ENCODE measurements around a stretch of chr4.

DNA sequence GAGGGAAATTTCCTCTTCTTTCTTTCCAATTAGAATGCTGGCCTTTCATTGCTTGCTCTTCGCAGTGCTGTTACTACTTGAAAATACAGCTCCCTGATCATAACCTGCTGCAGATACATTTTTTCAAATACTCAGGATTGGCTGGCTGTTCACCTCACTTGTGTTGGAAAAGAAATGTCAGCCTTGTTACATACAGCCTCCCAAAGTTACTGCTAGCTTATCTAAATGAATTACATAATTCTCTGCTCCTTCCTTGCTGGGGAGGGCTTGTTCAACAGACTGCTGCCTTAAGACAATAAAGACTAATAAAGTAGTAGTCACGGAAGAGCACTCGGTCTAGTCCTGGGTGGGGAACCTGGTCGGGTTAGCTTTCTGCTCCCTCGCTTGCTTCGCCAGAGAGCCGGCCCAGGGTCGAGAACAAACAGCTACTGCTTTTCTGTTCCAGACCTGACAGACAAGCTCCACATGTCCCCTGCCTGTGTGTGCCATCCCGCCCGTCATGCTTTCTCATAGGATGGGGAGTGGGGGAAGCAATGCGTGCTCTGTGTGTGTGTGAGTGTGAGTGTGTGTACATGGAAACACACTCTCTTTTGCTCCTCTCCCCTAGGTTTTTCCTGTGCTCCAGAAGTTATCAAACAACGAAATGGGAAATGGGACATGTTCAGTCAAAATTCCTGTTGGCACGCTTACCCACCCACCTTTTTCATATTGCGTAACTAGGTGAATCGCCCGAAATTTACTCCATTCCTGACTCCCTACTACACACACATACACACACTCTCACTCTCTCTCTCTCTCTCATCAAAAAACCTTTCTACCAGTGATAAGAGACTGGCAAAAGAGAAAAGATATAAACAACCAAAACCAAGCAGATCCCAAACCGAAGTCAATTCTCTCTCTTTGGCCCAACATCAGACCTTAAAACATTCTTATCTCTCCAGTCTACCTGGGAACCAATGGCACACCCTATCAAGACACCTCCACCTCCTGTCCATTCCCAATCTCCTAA, 1.4 kb downstream of the NPY1R start:
- PRO-cap, 2 experiments = no peak in any of the 2 experiments

- PRO-cap, 2 experiments = no peak in any of the 2 experiments
These were observed 48.8 kb downstream of the TMA16 start for GRCh38 chr4:163543208-163543687.

DNA sequence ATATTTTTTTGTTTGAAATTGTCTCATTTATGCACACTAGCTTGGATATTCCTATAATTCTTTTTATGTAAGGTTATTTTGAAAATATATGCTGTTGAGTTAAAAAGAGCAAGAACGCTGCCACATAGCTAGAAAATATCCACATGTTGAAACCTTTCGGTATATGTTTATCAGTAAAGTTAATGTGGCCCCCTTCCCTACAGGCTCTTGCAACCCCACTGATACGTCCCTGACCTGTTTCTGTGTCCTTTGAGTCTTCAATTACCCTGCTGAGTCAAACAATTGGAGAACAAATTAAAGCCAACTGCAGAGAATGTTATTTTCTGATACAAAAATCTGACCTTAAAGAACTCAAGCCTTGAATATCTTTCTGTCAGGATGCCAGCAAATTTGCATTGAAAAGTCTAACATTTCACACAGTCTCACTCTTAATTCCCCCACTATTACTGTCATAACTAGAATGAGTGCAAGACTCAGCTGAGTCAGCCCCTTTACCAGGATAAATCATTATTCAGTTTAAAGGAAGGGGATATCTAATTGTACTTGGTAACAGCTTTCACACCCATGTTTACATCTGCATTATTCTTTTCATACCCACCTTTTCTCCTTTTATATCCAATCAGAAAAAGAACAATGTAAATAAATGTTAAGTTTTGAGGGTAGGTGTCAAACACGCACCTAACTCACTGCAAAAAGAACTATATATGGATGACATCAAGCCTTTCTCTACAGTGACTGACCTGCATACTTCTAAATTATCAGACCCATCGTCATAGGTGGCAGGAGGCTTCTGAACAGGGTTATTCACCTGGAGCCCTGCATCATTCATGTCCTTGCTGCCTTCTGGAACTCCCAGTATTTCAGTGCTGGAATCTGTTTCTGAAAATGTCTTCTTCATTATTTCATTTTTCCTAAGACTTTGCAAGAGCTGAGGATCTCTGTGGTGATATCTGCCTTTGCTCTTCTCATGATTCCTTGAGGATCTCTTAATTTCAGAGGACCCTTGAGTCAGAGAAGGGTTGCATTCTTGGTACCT, 117.4 kb downstream of the TMA16 start:
- PRO-cap, 2 experiments = no peak in any of the 2 experiments

DNA sequence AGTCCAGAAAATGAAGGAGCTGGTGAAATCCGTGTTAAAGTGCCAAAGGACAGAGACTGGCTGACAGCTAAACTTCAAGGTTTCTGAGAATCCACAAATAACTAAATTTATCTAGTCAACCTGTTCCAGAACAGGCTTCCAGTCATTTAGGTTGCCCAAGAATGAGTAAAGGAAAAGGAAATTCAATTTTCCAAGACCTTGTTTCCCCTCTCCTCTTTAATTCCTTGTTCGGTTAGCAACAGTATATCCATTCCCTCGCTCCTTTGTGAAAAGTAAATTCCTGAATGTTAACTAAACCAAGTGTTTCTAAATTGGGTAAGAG, 1.0 kb downstream of the MSMO1 start:
- PRO-cap, 2 experiments = no peak in any of the 2 experiments

- PRO-cap, 2 experiments = no peak in any of the 2 experiments
These were observed 105.4 kb downstream of the CPE start for GRCh38 chr4:165484148-165484665.

DNA sequence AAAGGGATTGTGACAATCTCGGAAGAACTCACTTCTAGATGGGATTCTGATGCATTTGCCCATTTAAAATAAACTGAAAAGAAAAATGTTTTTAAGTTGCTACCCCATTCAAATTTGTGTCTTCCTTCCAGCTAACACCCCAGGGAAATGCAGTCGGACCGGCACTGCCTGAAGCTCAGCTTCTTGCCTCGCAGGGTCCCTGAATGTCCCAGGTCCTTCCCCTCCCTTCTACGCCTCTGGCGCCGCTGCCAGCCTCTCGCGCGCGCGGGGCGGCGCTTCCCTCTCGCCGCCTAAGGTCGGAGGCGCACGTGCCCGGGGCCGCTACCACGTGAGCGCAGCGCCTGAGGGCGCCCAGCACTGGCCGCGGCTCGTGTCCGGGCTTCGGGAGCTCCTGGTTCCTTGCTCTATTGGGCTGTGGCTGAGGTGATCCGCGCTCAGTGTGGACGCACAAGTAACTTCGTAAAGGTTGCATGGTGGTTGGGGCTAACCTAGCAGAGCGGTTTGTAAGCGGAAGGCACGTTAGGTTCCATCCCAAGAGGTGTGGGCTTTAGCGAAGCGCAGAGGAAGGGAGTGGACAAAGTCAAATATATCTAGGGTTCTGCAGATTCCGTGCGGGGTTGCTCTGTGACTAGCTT, 1.7 kb downstream of the TLL1 start:
- PRO-cap, 2 experiments = peak in 2 of 2 experiments; most common plus-strand start position 321 of the sequence (in 1); most common minus-strand start position 205 of the sequence (in 2)

GRCh38 chr4:168319541-168319961, 999 bp upstream of the DDX60 start:
- PRO-cap, 2 experiments = no peak in any of the 2 experiments

- PRO-cap, 2 experiments = peak in 1 of 2 experiments; most common minus-strand start chr4:168408727 (in 1)
These were observed 71.7 kb downstream of the DDX60L start for GRCh38 chr4:168408616-168409024.

DNA sequence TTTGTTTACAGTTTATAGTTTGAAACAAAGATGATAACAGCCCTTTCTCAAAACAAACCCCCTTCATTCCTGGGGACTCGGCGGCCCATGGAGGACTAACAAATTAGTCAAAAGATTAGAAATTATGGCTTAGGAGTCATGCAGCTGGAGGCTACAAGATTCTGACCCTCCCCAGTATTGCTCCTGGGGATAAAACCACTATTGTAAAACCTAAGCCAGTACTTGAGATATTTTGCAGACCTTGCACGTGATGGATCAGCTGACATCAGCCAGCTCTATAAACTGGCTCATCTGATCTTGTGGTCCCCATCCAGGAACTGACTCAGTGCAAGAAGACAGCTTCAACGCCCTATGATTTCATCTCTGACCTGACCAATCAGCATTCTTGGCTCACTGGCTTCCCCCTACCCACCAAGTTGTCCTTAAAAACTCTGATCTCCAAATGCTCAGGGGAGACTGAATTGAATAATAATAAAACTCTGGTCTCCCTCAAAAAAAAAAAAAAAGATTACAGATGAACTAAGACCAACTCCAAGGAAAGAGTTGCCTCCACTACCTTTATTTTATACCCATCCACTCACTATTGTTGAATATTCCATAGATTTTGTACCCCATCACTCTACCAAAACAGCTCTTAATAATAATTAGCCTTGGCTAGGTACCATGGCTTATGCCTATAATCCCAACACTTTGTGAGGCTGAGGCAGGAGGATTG, 30.2 kb downstream of the DDX60L start:
- PRO-cap, 2 experiments = no peak in any of the 2 experiments

DNA sequence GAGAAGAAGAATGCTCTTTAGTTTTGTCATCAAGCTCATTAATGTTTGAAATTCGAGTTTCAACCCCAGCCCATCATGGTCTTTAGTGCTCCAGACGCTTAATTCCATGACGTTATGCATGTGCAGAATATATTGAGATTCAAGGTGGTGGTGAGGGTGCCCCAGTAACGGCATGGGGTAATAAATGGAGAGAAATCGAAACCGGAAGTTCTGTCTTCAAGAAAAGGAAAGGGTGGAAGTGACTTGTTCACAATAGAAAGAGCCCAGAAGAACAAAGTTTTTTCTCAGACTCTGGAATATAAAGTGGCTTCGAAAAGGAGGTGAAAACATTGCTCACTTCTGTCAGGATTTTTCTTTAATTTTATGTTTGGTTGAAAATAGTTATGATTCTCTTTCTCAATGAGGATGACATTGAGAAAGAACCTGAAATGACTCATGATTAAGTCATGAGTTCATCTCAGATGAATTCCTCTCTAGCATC, 699 bp upstream of the DDX60L start:
- PRO-cap, 2 experiments = peak in 1 of 2 experiments; most common plus-strand start position 287 of the sequence (in 1); most common minus-strand start position 152 of the sequence (in 1)

- PRO-cap, 2 experiments = no peak in any of the 2 experiments
These were observed 108.6 kb downstream of the PALLD start for GRCh38 chr4:168605374-168605913.

- PRO-cap, 2 experiments = no peak in any of the 2 experiments
These were observed 154.8 kb downstream of the PALLD start for GRCh38 chr4:168651345-168652398.

DNA sequence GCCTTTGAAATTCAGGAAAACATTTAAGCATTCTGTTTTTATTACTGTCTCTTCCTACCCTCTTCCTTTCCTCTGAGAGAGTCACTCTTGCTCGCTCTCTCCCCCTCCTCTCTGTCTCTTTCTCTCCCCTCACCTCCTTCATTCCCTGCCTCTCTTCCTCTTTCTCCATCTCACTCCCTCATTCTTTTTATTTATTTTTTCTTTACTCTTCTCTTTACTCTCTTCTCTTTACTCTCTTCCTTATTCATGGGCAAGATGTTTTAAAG, 197.4 kb downstream of the PALLD start:
- PRO-cap, 2 experiments = no peak in any of the 2 experiments

DNA sequence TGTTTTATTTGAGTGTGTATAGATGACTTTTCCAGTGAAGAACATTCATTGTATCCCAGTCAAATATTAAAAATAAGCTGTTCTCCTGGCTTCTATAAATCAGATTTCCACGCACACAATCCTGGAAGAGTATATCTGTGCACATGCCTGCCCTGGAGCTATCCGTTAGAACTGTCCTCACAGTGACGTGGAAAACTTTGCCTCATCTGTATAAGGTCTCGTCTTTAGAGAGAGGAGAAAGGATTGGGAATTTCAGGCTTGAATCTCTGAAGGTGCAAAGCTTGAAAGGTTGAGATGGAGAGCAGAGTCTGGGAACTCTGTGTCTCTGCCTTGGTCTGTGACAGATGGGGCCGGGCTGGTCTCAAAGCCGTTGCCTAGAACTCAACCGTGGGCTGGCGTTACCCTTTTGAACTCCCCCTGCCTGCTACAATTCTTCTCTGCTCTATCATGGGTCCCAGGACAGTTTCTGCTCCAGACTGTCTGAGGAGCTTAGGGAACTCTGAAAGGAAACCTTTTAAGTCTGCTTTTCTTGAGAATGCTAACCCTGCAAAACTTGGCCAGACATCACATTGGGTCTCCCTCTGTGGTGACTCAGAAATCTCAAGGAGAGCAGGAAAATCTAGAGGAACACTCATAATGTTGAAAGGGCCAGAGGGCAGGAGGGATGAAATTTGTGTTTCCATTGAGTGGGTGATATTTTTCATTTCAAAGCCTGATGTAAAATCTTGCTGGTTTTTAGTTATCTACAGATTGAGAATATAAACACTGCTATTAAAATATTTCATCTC, 240.7 kb downstream of the CBR4 start:
- PRO-cap, 2 experiments = no peak in any of the 2 experiments

DNA sequence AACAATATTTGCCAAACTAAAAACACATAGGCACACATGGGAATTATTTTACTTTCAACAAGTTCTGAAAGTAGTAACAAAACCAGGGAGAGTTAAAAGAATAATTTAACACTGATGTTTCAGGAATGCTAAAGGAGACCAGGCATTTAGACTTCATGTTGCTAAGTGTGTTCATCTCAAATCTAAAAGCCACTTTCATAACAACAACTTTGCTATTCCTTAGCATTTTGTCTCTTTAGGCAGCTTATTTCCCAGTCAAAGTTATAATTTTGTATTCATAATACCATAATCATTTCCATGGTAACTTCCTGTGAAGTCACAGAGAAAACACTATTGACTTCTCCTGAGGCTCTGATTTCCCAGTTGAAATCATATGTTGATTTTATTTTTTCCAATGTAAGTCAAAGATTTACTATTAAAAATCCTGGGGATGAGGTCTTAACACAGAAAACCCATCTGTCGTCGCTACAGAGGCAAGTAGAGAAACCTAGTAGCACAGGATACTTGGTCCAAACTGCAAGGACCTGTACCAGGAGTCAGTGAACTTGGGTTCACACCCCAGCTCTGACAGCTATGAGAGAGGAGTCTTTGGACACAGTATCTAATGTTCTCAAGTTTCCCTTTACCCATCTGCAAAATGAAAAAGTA, 69.2 kb downstream of the SH3RF1 start:
- PRO-cap, 2 experiments = no peak in any of the 2 experiments

- PRO-cap, 2 experiments = peak in 2 of 2 experiments; most common plus-strand start chr4:169660206 (in 1); most common minus-strand start chr4:169660038 (in 2)
These were observed 39.8 kb downstream of the CLCN3 start for GRCh38 chr4:169659763-169660999.

DNA sequence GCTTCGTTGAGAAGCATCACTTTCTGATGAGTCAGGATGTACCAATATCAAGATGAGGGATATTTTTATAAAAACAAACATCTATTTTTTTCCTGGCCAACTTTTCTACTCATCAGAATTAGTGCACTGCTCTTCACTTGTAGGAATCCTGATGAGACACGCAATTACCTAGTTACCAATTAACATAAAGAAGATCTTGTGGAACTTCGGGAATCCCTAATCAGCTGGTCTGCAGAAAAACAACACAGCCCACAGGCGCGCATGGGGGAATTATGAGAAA, 51.1 kb downstream of the MFAP3L start:
- PRO-cap, 2 experiments = no peak in any of the 2 experiments

DNA sequence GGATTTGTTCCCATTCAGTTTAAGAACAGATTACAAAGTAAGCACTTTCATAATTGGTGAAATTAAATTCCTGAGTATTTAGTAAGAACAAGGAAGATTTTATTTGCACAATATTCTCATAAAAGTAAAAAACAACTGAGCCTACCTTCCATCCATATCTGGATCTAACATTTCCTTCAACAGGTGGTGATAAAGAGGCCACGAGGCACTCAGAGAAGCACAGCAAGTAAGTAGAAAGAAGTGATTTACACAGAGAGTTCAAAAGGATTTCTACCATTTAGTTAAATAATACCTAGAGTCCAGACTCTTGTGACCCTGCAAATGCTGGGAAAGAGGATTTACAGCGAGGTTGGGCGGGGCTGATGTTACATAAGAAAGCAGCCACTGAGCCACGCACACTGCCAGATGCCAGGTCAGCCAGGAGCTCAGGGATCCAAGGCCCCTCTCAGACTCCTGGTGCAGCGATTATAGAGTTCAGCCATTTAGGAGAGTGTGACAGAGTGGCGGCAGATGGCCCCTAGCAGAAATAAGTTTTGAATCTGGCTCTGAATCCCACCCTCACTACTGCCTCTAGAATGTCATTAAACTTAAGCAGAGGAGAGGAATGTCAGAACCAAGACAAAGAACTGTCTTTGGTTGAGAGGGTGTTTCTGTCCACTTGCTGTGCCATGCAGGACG, 50.4 kb downstream of the MFAP3L start:
- PRO-cap, 2 experiments = no peak in any of the 2 experiments

DNA sequence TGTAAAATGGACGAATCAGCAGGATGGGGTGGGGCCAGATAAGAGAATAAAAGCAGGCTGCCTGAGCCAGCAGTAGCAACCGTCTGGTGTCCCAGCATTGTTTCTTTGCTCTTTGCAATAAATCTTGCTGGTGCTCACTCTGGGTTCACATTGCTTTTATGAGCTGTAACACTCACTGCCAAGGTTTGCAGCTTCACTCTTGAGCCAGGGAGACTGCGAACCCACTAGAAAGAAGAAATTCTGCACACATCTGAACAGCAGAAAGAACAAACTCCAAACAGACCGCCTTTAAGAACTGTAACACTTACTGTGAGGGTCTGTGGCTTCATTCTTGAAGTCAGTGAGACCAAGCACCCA, 769.2 kb upstream of the GALNTL6 start:
- PRO-cap, 2 experiments = no peak in any of the 2 experiments

- PRO-cap, 2 experiments = no peak in any of the 2 experiments
These were observed 568.7 kb upstream of the GALNT7 start for GRCh38 chr4:172599859-172600356.

Measured in heart right ventricle (tissue), 2 donors.